Urinary bladder (tissue), 3 donors: ENCODE measurements around a stretch of chr2.

- PRO-cap = no peak
- RAMPAGE, long total RNA = no peak
Measured at GRCh38 chr2:33346549-33346921, 129.9 kb upstream of the RASGRP3 start.

GRCh38 chr2:33706491-33706936 is 107.4 kb upstream of the FAM98A start:
- PRO-cap = no peak
- RAMPAGE, long total RNA = no peak

DNA sequence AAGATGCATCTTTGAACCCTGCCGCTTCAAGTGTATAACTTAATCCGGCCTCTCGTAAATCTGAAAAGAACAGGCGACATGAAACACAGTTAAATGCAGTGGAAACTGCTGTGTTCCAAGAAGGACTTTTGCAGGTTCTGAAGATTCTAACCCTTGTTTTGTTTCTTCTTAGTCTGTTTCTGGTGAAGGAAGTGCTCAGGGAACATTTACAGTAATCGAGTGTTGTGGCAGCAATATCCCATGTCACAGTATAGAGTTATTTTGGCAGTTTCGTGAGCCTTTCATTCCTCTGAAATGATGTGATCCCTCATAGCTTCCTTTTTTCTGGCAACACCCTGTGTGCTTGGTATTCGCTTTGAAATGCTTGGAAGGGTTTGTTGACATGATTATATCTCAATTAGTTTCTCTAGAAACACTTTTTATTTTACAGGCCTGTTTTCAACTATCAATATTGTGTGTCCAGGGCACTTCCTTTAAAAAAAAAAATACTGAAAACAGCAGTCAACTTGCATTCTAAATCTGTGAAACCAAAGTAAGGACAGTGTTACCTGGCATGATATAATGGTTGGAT is 2.8 kb downstream of the CRIM1 start:
- PRO-cap = unidirectional peak, minus-strand start at position 252 of the sequence; unidirectional peak, minus-strand start at position 296 of the sequence
- RAMPAGE, long total RNA = no peak

- PRO-cap = unidirectional peak, minus-strand start at chr2:36531114
- RAMPAGE, long total RNA = no peak
Measured at GRCh38 chr2:36530581-36531487, 67.1 kb downstream of the FEZ2 start.

DNA sequence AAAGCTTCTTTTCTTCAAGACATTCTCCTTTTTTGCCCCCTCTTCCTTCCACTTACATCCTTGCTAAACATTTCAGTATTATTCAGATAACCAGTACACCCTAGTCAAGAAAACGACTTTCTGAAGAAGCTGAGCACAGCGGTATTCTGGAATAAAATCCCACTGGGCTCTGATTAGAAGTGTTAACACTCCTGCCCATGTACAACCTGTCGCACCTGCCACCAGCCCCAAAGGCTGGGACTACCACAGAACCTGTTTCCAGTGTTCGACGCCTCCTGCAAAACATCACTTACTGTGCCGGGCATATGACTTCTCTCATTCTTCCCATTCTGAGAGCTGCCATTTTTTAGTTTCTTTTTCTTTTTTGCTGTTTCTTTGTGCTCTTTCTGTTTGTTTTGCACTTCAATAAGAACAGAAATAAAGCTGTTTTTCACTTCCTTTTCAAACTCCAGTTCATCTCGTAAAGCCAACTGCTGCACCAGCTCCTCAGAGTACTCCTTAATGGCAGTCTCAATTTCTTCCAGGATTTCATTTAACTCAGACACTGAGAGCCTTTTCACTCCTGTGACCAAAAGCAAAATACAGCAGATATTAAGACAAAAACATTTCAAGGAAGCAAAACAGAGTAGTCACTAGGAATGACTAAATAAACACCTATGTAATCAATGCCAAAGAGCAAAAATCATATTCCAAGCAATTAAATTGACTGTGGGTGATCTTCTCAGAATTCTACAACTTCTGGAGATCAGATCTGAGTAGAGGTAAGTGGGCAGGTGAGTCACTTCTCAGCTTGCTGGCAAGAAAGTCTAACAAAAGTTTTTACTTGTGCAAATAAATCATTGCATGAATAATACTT is 19.4 kb downstream of the FEZ2 start:
- PRO-cap = no peak
- RAMPAGE, long total RNA = no peak

GRCh38 chr2:36893884-36894111 is 72.5 kb downstream of the STRN start:
- PRO-cap = no peak
- RAMPAGE, long total RNA = no peak

- PRO-cap = no peak
- RAMPAGE, long total RNA = no peak
Measured at GRCh38 chr2:36964296-36965150, 1.8 kb downstream of the STRN start.

DNA sequence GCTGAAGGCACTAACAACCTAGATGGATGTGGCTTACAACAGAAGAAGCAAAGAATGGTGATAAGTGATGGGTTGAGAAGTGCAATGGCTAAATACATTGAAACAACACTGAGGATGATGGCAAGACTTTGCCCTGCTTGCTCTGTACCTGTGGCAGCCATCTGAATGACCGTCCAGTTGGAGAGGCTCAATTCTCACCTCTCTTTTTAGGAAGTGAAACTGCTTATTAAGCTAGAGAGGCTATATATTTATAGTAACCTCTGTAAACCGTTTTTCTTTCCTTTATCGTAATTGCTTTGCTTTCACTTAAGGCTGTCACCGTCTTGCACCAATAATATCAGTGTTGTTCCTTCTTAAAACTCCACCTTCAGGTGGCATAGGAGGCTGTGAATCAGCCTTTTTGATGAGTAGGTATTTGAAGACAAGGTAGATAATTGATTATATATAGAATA is 5.8 kb downstream of the GPATCH11 start:
- PRO-cap = no peak
- RAMPAGE, long total RNA = no peak

GRCh38 chr2:37105397-37105842 is 21.1 kb downstream of the GPATCH11 start:
- PRO-cap = no peak
- RAMPAGE, long total RNA = no peak

- PRO-cap = no peak
- RAMPAGE, long total RNA = no peak
Measured at GRCh38 chr2:37200150-37200979, 4.1 kb downstream of the CEBPZOS start.

DNA sequence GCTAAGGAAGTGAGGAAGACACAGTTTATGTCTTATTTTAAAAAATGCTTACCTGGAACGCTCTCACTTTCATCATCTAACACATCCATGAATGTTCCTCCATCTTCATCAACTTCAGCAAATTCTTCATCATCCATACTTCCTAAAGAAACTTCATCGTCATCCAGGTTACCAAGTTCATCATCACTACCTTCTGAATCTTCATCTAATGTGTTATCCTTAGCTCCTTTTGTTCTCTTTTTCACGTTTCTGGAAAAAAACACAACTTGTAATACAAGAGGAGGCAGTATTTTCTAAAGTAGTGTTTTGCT is 15.4 kb downstream of the CEBPZOS start:
- PRO-cap = no peak
- RAMPAGE, long total RNA = no peak

GRCh38 chr2:37230444-37231025 is 861 bp downstream of the CEBPZ start:
- PRO-cap = no peak
- RAMPAGE, long total RNA = no peak

DNA sequence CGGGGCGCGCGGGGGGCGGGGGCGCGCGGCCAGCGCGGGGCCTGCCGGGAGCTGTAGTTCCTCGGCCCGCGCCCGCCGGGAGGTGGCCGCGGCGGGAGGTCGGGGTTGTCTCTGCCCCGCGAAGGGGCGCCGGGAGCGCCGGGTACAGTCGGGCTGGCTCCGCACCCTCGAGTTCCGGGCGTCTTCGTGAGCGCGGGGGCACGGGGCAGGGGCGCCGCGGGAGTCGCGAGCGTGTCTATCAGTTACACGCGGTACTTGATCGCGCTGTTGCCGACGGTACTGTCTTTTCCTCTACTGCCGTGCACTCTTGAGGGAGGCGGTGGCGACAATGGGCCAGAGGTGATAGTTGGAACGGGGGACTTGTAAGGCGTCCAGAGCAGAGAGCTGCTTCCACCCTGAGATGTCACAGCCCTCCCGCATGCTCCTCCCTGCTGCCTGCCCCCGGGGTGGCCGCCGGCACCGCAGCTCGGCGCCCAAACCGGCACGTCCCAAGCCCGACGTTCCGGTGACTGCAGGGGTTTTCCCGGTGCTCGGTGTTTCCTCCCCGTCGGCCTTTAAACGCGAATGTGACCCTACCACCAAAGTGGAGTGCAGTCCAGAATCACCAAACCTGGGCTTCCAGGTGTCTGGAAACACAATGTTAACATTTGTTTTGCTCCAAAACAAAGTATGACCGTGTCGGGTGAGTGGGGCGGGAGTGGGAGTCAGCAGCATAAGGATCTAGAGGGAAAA is 374 bp upstream of the PRKD3 start:
- PRO-cap = bidirectional peak, plus-strand start at position 83 of the sequence, minus-strand start outside the sequence
- RAMPAGE, long total RNA = no peak

- PRO-cap = no peak
- RAMPAGE, long total RNA = no peak
Measured at GRCh38 chr2:37357508-37357984, 13.1 kb downstream of the QPCT start.

- PRO-cap = no peak
- RAMPAGE, long total RNA = no peak
Measured at GRCh38 chr2:37466455-37467210, 122.2 kb downstream of the QPCT start.

DNA sequence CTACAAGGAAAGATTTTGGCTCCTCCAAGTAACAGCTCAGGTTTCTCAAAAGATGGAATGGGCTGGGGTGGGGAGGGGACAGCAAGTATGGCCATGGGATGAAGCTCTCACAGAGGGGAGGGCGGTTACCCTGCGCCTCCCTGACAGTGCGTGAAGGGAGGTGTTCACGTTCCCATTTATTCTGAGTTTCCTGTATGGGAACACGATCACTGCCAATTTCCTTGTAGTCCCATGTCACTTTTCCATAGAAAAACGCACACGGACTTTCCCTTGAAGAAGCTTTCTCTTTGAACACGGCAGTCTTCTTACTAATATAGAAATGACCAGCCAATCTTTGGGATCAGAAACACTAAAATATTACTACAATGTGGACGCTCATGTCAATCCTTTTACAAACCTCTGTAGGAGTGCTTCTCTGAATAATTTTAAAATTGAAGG is 16.9 kb downstream of the CDC42EP3 start:
- PRO-cap = no peak
- RAMPAGE, long total RNA = no peak

- PRO-cap = no peak
- RAMPAGE, long total RNA = no peak
Measured at GRCh38 chr2:37670010-37670283, 1.5 kb downstream of the CDC42EP3 start.

DNA sequence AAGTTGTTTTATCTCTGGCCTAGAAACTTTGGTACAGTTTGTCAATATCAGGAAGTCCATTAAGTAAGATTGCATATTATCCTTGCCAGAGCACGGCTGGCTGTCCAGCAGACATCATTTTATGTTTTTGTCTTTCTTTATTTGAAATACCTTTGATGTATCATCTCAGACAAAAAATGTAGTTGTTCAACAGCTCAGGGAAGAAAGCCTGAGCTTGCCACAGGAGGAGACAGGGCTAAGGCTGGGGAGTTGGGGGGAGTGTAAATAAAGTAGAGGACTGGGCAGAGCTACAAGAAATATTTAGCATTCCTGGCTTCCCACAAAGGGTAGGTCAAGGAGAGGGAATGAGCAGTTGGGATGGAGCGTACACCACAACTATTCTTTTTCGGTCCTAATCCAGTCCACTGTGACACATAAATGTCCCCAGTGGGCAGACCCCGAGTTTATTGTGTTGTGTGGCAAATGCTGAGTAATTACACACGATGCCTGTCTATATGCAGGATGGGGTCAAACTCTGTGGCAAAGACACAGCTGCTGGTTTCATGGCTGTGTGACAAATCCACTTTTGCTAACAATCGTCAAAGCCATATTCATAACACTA is 97.0 kb upstream of the CDC42EP3 start:
- PRO-cap = no peak
- RAMPAGE, long total RNA = no peak

DNA sequence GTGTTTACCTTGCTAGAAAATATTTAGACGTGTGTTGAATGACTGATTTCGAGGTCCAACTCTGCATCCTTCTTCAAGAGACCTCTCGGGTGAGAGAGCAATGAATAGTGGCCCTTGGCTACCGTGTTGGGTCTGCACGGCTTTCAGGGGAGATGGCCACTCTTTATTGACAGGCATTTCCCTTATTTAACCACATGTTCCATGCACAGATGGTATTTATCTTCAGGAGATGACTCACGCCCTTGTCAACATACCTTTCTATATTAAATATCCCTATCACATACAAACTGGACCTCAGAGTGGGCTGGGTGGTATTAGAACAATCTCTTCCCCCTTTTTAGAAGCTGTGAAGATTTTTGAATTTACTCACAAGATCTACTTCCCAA is 109.5 kb upstream of the CDC42EP3 start:
- PRO-cap = no peak
- RAMPAGE, long total RNA = no peak

DNA sequence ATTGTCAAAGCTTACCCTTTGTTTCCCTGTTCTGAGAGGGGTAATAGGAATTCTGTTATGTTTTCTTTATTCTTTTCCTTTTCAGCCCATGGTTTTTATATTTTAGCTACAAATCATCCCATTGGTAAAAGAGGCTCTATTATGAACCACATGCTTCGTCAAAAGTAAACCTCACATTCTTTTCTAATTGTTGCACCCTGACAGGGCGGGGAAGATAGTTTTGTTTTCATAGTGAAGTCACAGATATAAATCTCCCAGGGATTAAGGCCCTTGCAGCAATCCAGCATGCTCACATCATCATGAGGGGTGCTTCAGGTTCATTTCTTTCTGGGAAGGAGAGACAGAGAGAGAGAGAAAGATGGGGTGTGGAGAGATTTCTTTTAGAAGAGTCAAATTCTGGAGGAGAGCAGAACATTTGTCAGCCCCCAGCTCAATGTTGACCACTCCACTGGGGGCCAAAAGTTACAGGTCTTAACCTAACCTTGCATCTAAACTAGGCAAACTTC is 124.5 kb upstream of the CDC42EP3 start:
- PRO-cap = unidirectional peak, plus-strand start at position 292 of the sequence
- RAMPAGE, long total RNA = no peak